Measurements from ENCODE around the genes XAGE1A, SSX7, XAGE5, FGD1 and SPIN4.

DNA sequence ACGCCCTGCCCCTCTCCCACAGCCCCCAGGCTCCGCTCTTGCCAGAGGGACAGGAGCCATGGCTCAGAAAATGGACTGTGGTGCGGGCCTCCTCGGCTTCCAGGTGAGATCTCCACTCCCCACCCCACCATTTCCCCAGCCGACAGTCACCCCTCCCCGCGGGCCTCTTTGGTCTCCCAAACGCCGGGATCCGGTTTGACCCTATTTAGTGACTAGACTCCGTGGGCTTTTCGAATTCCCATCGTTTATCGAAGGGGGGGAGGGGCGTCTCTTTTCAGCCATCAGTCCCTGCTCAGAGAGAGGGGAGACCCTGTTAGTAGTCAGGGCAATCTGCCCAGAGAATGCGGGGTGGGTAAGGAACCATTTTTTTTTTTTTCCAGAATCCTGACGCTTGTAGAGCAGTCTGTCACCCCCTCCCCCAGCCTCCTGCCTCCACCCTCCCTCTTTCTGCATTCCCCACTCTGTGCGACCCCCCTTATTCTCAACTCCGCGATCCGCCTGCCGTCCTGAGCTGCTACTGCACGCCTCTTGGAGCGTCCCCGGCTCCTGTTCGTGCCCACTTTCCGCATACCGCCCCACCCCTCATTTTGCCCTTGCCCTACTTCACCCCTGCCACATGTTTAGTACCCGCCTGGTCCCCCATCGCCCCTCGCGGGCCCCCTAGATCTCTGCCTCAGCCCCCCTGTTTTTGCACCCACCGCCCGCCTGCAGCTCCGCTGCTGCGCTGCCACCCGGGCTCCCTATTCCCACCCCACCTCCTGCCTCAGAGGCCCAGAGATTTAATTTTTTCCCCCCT is 1.0 kb downstream of the MAGED1 start:
- PRO-cap, result no peak

- PRO-cap, result no peak
These were observed at the start of gene XAGE1A for GRCh38 chrX:52495604-52495958. TSS of gene XAGE1A (plus strand) at chrX:52495808.

- PRO-cap, result no peak
These were observed at the start of gene SSX7 for GRCh38 chrX:52654871-52655219. TSS of gene SSX7 (minus strand) at chrX:52654900.

GRCh38 chrX:52811226-52811422 is at the start of gene XAGE5:
TSS of gene XAGE5 (plus strand) at chrX:52811287.
- PRO-cap, result no peak

DNA sequence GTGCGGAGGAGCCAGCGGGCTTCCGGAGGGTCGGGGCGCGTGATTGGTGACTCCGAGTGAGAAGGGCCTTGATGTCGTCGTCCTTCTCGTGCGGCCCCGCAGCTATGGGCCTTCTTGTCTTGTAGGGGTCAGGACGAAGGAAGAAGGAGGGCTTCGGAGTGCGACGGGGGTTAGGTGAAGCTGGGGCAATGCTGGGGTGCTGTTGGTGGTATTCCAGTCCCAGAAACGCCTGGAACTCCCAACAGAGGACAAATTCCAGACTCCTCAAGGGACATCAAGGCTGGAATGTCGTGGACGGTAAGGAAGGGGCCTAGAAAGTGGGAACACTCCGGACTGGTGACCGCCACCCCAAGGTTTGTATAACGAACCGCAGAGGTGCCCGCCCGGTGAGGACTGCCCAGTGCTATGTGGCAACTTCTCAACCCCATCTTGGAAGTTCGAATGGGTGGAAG is 362 bp downstream of the XAGE5 start:
- PRO-cap, result no peak

- PRO-cap, result bidirectional peak, plus-strand start at chrX:53088920, minus-strand start at chrX:53088737
These were observed 5.7 kb upstream of the KANTR start for GRCh38 chrX:53087937-53088964.

GRCh38 chrX:53188836-53189983 is 35.8 kb downstream of the KDM5C start:
- PRO-cap, result no peak

DNA sequence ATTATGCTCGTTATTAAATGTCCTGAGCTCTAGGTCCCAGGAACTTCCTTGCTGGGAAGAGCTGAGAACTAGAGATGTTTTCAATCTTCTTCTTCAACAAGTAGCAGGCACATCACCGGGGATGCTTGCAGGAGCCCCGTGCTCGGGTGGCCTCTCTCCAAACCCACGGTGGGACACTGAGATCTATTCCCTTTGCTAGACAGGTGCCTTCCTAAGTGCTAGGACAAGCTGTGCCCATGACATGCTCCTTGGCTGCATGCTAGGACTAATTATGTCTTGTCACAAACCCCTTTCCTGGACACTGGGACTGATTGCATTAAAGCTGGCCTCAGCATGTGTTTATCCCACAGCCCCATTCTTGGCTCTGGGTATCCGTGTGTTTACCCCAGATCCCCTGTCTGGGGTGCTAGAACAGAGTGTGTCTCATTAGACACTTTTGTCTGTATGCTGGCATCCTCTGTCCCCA is 30.8 kb downstream of the IQSEC2 start:
- PRO-cap, result no peak

- PRO-cap, result no peak
These were observed 10.7 kb downstream of the SMC1A start for GRCh38 chrX:53411601-53412395.

GRCh38 chrX:53557065-53557394 is 122.9 kb upstream of the HSD17B10 start:
- PRO-cap, result no peak

- PRO-cap, result no peak
These were observed 1.8 kb downstream of the HUWE1 start for GRCh38 chrX:53684718-53685187.

DNA sequence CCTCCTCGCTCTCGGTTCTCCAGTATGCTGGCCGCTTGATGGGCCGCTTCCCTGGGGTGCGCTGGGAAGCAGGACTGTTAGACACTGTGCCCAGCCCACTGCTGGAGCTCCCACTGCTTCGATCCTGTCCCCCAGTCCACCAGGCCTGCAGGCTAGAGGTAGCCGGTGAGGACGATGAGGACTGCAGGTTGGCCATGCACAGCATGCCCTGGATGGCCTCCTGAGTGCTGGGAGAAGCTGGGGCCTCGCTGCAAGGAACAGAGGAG is 59.4 kb downstream of the PHF8 start:
- PRO-cap, result no peak

GRCh38 chrX:54495436-54496420 is at the start of gene FGD1:
TSS of gene FGD1 (minus strand) at chrX:54496234.
- PRO-cap, result bidirectional peak, plus-strand start at chrX:54495969, minus-strand start at chrX:54495937; unidirectional peak, minus-strand start at chrX:54496132; unidirectional peak, minus-strand start at chrX:54496234

DNA sequence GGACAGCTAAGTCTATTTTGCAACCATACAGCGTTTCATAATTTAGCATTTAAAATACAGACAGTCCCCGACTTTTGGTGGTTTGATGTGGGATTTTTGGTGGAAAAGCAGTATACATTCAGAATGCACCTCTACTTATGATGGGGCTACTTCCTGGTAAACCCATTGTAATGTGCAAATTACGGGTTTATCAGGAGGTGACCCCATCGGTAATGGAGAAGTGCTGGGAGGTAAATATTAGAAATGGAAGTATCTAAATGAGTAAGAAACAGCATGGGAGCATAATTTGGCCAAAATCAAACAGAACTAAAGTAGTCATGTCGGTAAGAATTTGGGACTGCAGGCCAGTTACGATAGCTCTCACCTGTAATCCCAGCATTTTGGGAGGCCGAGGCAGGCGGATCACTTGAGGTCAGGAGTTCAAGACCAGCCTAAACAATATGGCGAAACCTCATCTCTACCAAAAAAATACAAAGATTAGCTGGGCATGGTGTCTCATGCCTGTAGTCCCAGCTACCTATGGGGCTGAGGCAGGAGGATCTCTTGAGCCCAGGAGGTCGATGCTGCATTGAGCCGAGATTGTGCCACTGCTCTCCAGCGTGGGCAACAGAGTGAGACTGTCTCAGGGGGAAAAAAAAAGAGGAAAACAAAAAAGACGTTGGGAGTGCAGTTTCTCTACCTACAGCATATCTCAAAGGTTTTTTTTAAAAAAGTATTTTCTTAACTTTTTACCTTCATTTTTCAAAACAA is 33.3 kb downstream of the GNL3L start:
- PRO-cap, result no peak

GRCh38 chrX:54823646-54824092 is 16.1 kb downstream of the MAGED2 start:
- PRO-cap, result no peak

DNA sequence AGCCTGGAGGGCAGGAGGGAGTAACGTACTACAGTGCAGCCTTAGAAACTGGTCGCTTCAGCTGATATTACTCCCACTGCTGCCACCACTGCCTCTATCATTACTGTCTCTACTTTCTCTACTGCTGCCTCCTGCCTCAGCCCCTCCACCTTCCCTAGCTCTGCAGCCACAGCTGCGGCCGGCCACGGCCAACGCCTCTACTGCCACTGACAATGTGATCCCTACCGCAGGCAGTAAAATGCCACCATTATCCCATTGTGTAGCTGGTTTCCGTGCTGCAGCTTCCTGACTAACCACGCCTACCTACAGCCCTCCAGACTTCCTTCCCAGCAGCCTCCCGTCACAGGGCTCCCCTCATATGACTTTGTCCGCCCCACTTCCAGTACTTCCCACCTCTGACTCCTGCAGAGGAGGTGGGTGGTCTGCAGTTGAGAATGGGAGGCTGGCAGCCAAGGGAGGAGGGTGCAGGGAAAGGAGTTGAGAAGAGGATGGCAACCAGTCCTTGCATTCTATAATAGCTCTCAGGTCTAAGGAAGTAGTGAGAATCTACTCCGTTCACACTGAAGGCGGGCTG is 32.9 kb upstream of the USP51 start:
- PRO-cap, result no peak

GRCh38 chrX:56813171-56814005 is 84.3 kb downstream of the NBDY start:
- PRO-cap, result no peak

DNA sequence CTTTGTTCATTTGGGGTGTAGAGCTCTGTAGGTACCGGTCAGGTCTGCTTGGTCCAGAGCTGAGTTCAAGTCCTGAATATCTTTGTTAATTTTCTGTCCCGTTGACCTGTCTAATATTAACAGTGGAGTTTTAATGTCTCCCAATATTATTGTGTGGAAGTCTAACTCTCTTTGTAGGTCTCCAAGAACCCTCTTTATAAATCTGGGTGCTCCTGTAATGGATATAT is 387.1 kb downstream of the SPIN4 start:
- PRO-cap, result no peak

DNA sequence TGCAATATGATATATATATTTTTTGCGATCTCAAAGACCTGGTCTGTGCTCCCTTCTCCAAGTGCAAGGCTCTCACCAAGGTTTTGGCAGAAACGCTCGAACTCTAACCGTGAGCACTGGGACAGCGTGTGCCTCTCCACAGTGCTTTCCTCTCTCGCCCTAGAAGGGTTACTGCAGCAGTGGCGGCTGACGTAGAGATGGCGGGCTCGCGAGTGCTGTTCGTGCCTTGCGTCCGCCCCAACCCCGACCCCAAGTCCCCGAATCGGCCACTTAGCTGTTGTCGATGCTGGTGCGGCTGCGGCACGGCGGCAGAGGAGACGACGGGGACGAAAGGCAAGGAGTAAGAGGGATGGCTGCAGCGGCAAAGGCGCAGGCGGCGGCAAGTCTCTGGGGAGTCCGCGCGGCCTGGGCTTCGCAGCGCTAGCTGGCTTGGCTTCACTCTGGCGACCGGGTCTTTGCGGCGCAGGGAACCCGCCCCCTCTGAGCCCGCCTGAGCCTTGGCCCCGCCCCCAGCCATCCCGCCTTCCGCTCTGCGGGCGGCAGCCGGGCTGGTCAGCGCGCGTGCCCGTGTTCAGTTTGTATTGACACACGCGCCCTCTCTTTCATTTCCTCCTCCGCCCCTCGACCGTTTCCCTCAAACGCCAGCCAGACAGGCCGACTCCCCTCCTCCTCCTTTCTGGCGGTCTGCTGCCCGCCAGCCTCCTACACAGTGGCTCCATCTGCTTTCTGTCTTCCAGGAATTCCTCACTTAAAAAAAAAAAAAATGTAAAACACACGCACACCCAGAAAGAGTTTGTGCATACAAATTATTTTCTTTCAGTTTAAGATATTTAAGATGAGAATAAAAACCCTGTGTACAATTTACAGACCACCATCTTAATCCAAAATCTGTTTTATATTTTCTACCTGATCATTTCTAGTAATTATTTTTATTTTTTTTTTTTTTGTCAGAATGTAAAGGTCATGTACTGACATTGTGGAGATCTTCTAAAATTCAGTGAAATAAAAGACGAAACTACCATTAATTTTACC is at the start of gene SPIN4:
Gene SPIN4, minus strand, starts transcription at position 442 of the 1,032 bp plus-strand sequence.
- PRO-cap, result bidirectional peak, plus-strand start at position 637 of the sequence, minus-strand start at position 442 of the sequence

- PRO-cap, result unidirectional peak, minus-strand start at chrX:63661785
These were observed 123.4 kb downstream of the ARHGEF9 start for GRCh38 chrX:63661533-63662116.

Measured in pulmonary artery (tissue), 1 donor.